Right atrium auricular region (tissue), 2 donors: ENCODE measurements around the genes NSD2 and ZFYVE28.

GRCh38 chr4:1249562-1250567, 935 bp upstream of the CTBP1 start:
- PRO-cap: bidirectional peak, plus-strand start at chr4:1250101, minus-strand start at chr4:1249987
- RAMPAGE, long total RNA, 2 experiments: start-site peak on the minus strand in 1 of 2 experiments, at chr4:1250207-1250358 at its widest, 14 reads per replicate

- PRO-cap: no peak
- RAMPAGE, long total RNA, 2 experiments: no peak in any of the 2 experiments
These were observed 79.2 kb downstream of the FAM53A start for GRCh38 chr4:1604802-1605400.

GRCh38 chr4:1691649-1692192, 7.6 kb upstream of the FAM53A start:
- PRO-cap: unidirectional peak, minus-strand start at chr4:1691853
- RAMPAGE, long total RNA, 2 experiments: no peak in any of the 2 experiments

GRCh38 chr4:1859117-1859697, 3.3 kb upstream of the LETM1 start:
- PRO-cap: no peak
- RAMPAGE, long total RNA, 2 experiments: no peak in any of the 2 experiments

DNA sequence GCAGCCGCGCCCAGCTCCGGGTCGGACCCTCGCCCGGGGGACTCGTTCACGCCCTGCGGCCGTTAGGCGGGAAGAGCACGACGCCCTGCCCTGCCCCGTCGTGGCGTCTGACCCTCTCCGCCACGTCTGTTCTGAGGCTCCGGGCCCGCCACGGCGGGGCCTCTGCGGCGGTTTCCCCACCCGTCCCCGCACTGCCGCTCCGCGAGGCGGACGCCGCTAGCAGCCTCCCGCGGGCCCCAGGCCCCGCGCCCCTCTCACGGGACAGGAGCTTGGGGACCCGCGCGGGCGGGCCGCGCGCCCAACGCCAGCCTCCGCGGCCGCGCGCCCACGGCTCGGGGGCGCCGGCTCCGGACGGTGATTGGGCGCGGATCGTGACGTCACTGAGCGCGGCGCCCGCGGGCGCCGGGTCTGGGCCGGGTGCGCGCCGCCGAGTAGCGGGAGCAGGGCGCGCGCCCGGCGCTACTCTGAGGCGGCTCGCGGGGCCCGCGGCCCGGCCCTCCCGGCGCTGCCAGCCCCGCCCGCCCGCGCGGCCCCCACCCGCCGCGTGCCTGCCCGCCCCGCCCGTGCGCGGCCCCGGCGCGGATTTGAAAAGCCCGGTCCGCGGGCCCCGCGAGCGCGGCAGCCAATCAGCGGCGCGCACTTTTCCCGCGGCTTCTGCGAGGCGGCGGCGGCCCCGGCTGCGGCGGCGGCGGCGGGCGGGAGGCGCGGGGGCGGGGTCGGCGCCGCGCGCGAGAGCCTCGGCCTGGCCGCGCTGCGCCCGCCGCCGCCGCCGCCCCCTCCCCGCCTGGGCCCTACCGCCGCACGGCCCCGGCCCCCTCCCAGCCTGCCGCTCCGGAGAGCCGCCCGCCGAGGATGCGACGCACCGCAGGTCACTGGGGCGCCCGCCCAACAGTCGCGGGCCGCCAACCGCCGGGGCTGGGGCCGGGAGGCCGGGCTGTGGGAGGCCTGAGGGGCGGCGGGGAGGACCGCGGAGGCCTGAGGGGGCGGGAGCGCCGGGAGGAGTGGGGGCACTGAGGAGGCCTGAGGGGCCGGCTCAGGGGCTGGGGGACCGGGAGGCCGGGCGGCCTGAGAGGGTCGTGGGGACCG, at the start of gene NSD2:
Gene NSD2, plus strand, starts transcription at position 719 of the 1,086 bp plus-strand sequence.
- PRO-cap: bidirectional peak, plus-strand start at position 653 of the sequence, minus-strand start at position 256 of the sequence; unidirectional peak, plus-strand start at position 707 of the sequence
- RAMPAGE, long total RNA, 2 experiments: no peak in any of the 2 experiments

DNA sequence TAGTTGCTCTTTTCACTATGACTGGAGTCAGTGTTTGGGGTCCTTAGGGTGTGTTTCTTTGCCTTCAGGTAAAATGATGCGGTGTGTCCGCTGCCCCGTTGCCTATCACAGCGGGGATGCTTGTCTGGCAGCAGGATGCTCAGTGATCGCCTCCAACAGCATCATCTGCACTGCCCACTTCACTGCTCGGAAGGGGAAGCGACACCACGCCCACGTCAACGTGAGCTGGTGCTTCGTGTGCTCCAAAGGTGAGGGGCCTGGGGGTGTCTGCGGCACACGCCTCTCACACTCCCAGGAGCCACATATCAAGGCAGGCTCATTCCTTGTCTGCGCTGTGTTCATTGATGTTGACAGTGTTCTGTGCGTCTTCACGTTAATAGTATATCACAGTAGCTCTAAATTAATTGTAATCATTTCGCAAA, 53.7 kb downstream of the NELFA start:
- PRO-cap: no peak
- RAMPAGE, long total RNA, 2 experiments: no peak in any of the 2 experiments

DNA sequence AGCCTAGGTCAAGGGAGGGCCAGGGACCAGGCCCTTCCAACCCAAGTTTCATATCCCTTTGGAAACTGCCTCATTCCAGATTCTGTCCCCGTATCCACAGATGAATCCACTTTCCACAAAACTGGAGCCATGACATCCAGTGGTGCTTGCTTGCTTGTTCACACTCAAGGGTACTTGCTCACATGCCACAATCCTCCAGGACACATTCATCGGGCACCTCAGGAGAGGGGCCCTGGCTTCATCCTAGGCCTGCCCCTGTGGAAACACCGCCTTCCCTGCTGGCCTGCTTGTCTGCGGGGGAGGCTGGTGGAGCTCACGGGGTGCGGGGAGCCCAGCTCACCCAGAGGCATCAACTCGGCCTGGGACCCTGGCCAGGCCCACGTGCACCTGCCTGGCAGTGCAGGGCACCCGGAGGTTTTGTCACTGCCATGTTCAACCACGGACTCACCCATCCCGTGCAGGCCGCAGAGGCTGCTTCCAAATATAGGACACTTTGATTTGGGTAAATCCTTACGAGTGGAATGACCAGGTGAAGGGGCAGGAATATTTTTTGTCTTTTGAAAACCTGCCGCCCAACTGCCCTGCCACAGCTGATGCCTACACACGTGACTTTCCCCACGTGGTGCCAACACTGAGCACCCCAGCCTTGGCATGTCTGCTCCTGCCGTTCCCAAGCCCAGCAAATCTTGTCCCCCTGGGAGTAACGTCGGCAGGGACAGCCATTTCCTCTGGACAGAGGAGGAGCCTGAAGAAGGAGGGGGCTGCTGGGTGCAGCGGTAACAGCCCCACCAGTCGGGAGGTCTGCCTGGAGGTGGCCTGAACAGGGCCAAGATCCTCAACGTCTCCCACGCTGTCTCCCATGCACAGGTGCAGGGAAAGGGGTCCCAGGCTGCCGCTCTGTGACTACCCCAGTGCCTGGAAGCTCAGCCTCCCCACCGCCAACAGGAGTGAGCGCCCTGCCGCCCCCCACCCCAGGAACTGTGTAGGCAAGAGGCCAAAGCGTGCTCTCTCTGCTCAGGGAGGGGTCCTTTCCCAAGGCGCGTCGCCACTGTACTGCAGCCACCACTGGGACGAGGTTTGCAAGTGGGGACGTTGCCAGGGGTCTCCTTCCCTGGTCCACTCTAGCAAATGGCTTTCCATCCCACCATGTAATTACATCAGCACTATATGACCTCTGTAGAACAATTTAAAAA, 8.5 kb downstream of the MXD4 start:
- PRO-cap: no peak
- RAMPAGE, long total RNA, 2 experiments: no peak in any of the 2 experiments

DNA sequence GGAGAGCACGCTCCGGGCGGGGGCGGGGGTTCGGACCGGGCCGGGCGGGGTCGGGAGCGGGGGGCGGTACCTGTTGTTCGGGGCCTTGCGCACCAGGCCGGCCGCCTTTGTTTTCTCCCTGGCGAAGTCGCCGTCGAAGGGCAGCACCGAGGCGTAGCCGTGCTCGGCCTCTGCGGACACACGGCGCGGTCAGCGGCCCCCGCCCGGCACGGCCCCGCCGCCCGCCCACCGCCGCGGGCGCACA, 332 bp downstream of the MXD4 start:
- PRO-cap: bidirectional peak, plus-strand start at position 76 of the sequence, minus-strand start outside the sequence
- RAMPAGE, long total RNA, 2 experiments: no peak in any of the 2 experiments

GRCh38 chr4:2412862-2413754, 5.3 kb downstream of the ZFYVE28 start:
- PRO-cap: bidirectional peak, plus-strand start at chr4:2413242, minus-strand start at chr4:2413114; bidirectional peak, plus-strand start at chr4:2413610, minus-strand start at chr4:2413415
- RAMPAGE, long total RNA, 2 experiments: no peak in any of the 2 experiments

DNA sequence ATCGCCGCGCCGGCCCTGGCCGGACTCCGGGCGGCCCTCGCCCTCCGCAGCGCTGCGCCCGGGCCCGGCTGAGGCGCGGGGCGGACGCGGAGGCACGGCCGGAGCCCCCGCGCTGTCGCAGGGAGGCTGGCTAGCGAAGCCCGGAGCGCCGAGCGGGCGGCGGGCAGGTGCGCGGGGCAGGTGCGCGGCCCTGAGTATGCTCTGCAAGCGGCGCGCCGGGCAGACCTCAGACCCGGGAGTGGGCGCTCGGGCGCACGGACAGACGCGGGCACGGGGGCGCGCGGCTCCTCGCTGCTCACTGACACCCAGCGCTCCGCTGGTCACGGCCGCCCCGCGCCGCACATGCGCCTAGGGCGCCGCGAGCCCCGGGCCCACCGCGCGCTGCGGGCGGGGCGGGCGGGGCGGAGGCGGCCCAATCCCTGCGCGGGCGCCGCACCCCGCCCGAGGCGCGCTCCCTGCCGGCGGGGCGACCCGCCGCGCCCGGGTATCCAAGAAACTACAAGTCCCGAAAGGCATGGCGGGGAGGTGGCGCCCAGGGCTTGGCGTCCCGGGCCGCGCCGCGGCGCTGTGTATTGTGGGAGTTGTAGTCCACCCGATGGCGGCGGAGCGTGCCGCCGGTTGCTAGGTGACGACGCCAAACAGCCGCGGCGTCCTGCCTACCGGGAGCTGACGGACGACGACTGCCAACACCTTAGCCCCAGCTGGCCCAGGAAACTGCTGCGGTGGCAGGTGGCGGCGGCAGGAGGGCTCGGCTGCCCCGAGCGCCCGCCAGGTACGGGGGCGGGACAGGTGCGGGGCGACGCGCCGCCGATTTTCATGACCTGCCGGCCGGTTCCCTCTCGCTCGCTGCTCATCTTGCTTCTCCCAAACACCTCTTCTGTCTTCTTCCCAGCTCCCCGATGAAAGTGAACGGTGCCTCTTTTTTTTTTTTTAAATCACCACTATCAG, at the start of gene ZFYVE28:
Gene ZFYVE28, minus strand, starts transcription at position 324 of the 948 bp plus-strand sequence.
- PRO-cap: unidirectional peak, minus-strand start at position 324 of the sequence
- RAMPAGE, long total RNA, 2 experiments: no peak in any of the 2 experiments

DNA sequence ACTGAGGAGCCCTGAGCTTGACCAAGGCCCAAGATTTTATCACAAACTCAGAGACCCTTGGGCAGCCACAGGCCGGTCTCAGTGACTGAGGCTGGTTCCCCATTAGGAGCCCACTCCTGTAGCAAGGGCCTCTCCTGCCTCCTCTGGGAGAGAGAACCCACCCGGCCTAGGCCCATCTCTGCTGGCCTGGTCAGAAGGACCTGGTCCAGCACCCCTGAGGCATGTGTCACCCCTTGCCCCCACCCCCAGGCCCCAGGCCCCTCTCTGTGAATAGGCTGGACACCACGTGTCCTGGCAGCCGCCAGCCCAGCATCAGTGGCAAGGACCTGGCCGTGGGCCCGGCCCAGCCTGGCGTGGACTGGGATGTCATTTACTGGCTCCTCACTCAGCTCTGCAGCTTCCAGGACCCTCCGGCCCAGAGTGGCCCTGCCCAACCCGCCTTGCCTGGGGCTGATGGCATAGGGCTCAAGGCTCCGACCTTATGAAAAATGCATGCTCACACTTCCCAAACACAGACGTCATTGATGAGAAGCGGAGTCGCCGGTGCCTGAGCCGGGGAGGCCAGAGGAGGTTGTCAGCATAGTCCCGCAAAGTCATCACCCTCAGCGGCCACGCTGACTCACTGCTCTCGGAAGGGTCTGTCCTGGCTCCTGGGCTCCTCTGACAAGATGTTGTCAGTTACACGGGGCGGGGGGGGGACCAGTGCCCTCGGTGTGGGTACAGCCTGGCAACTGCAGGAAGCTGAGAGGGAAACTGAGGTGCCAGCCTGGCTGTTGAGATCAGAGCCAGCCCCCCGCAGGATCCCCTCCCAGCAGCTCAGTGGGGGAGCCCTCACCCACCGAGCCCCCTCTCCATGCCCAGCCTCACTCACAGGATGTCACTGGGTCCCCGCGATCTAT, 14.5 kb upstream of the ZFYVE28 start:
- PRO-cap: no peak
- RAMPAGE, long total RNA, 2 experiments: no peak in any of the 2 experiments

GRCh38 chr4:2485663-2486079, 16.8 kb downstream of the RNF4 start:
- PRO-cap: no peak
- RAMPAGE, long total RNA, 2 experiments: no peak in any of the 2 experiments

- PRO-cap: no peak
- RAMPAGE, long total RNA, 2 experiments: no peak in any of the 2 experiments
These were observed 59.8 kb downstream of the TNIP2 start for GRCh38 chr4:2696195-2696888.

- PRO-cap: no peak
- RAMPAGE, long total RNA, 2 experiments: no peak in any of the 2 experiments
These were observed 14.6 kb upstream of the TNIP2 start for GRCh38 chr4:2770737-2771056.

GRCh38 chr4:2778529-2779036, 14.3 kb upstream of the SH3BP2 start:
- PRO-cap: no peak
- RAMPAGE, long total RNA, 2 experiments: no peak in any of the 2 experiments

- PRO-cap: no peak
- RAMPAGE, long total RNA, 2 experiments: no peak in any of the 2 experiments
These were observed 15.7 kb downstream of the SH3BP2 start for GRCh38 chr4:2808491-2808978.

- PRO-cap: no peak
- RAMPAGE, long total RNA, 2 experiments: no peak in any of the 2 experiments
These were observed 13.1 kb upstream of the ADD1 start for GRCh38 chr4:2830574-2830953.

- PRO-cap: no peak
- RAMPAGE, long total RNA, 2 experiments: no peak in any of the 2 experiments
These were observed 40.8 kb downstream of the ADD1 start for GRCh38 chr4:2884406-2884937.

- PRO-cap: no peak
- RAMPAGE, long total RNA, 2 experiments: no peak in any of the 2 experiments
These were observed 1.4 kb upstream of the MFSD10 start for GRCh38 chr4:2935732-2936756.

DNA sequence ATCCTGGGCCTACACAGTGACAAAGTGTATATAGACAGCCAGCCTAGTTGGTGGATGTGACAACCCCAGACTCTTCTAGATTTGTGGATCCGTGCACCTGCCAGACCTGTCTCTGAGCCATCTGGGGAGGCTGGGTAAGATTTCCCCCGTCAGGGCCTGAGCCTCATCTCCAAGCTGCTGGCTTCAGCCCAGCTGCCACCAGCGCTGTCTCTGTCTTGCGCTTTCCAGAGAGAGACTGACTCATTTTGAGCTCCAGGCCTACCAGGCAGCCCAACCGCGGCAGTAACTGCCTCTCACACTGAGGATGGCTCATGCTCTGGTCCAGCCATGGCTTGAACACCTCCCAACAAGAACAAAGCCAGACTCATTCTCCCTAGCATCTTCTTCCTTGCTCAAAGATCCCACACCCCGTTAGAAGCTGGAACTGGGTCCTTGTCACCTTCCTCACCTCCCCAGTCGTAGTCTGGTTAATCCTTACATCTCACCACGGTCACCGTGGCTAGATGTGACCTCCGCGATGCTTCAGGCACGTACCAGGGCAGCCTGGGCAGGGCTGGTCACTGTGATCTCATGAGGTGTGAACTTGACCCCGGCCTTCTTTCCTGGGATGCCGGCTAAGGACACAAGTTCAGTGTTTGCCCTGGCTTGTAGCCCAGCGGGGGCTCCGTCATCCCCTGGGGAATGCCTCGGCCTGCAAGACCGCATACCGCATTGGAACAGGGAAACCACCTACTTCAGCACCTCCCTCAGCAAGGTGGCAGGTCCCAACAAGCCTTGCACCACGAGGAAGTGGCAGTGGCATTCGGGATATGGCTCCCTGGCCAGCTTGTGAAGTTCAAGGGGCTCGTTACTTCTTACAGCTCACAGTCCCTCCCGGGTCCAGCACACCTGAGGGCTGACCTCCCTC, 2.4 kb upstream of the MFSD10 start:
- PRO-cap: no peak
- RAMPAGE, long total RNA, 2 experiments: no peak in any of the 2 experiments